ENCODE results near the gene AFTPH.

GRCh38 chr2:62197636-62197988 lies 1.7 kb downstream of the B3GNT2 start:
- PRO-cap, 2 experiments = no peak in any of the 2 experiments
- RAMPAGE, long total RNA, 4 experiments = no peak in any of the 4 experiments

DNA sequence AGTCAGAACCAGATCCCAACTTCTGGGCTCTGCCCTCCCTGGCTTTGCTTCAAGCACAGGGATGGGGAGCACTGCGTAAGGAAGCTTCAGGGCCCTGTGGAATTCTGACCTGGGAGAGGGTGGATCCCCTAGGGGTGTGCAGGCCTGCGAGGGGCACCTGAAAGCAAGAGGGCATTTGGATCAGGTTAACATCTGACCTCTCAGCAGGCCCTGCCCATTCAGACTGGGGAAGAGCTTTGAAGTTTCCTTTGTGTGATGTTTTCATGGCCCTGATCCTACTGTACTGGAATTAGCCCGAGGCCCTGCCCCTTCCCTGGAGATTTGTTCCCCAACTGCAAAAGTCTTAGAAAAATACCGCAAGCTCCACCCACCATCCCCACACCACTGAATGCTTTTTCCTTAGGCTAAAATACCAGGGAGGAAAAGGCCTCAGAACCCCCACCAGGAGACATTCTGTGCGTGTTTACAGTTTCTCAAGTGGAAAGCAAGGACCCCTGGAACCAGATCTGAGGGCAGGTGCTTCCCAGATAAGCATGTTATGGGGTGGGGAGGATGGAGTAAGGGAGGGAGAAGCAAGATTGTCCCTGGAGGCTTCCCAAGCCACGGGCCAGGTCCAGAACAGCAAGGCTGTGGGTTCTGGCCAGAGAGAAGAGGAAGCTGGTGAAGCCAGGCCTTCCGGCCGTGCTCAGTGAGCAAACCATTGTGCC lies 94.5 kb downstream of the TMEM17 start:
- PRO-cap, 2 experiments = peak in 1 of 2 experiments; most common plus-strand start position 407 of the sequence (in 1); most common minus-strand start position 225 of the sequence (in 1)
- RAMPAGE, long total RNA, 4 experiments = no peak in any of the 4 experiments

DNA sequence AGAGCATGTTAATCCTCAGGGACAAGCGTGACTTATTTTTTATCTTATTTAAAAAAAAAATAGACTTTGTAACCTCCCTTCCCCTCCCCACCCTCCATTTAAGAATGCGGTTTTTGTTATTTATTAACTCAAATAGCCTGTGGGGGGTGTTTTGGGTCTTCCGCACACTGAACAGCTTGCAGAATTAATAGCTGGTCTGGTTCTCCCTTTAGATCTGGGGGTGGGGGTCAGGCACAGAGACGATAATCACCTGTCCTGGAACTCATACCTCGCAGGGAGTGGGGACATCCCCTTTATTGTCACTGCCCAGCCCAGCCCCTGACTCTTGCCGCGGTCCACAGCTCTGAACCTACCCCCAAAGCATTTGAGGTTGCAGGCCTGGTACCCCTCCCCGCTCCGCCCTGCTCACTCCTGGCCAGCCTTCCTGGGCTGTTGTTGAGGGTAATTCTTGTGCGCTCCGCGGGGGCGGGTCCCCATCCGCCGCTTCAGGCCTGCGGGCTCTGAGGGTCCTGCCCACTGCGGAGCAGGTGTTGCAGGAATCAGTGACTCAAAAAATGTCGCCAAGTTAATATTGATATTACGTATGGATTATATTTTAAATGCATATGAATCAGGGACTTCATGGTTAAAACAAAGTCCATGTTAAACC lies 64.4 kb upstream of the TMEM17 start:
- PRO-cap, 2 experiments = no peak in any of the 2 experiments
- RAMPAGE, long total RNA, 4 experiments = no peak in any of the 4 experiments

- PRO-cap, 2 experiments = no peak in any of the 2 experiments
- RAMPAGE, long total RNA, 4 experiments = no peak in any of the 4 experiments
Measured at GRCh38 chr2:63614988-63615455, 26.3 kb downstream of the MDH1 start.

DNA sequence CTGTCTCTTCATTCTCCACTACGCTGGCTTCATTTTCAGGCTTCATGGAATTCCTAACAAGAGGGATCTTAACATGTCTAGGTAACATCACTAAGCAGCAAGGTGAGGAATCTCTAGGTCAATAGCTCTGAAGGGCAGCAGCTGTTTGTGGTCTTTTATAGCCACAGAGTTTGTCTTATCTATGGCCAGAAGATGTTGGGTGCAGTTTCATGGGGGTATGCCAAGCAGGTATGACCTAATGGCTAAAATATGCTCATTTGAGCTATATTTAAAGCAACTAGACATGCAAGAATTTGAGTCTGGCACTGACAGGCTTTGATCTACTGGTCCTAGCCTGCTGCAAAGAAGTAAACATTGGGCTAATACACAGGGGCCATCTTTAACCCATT lies 14.0 kb upstream of the UGP2 start:
- PRO-cap, 2 experiments = no peak in any of the 2 experiments
- RAMPAGE, long total RNA, 4 experiments = no peak in any of the 4 experiments

GRCh38 chr2:63840753-63840919 lies 1.1 kb upstream of the UGP2 start:
- PRO-cap, 2 experiments = peak in 2 of 2 experiments; most common minus-strand start chr2:63840822 (in 2)
- RAMPAGE, long total RNA, 4 experiments = no peak in any of the 4 experiments

GRCh38 chr2:63842031-63842853 lies 546 bp downstream of the UGP2 start:
- PRO-cap, 2 experiments = peak in 2 of 2 experiments; most common plus-strand start chr2:63842689 (in 1); most common minus-strand start chr2:63842656 (in 1)
- RAMPAGE, long total RNA, 4 experiments = no peak in any of the 4 experiments

GRCh38 chr2:63842854-63843360 lies 1.2 kb downstream of the UGP2 start:
- PRO-cap, 2 experiments = no peak in any of the 2 experiments
- RAMPAGE, long total RNA, 4 experiments = no peak in any of the 4 experiments

DNA sequence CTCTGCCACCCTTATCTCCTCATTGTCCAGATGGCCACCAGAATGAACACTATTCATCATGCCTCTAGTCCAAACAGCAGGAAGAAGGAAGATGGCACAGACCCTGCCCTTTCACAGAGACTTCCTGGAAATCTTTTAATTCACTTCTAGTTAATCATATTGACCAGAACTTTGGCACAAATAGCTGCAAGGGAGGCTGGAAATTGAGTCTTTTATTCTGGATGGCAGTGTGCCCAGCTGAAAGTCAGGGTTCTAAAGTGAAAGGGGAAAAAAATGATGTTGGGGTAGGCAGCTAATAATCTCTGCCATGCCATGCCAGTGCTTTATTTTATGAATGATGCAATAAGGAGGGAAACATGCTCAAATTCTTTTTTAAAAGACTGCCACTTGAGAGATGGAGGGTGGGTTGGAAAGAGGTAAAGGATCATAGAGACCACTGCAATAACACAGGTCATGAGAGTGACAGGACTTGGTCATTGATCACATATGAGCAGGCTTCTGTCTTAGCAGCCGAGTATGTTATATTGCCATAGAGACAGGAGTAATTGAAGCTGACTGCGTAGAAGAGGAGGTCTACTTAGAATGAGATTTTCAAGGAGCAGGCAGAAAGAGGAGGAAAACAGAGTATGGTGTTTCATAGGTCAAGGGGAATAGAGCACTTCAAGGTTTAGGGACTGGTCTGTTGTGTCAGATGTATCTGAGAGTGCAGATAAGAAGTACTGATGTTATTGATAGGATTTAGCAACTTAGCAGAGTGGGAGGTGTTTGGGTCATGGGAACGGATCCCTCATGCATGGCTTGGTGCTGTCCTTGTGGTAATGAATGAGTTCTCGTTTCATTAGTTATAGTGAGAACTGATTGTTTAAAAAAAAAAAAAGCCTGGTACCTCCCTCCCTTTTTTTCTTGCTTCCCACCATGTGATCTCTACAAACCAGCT lies 32.5 kb downstream of the UGP2 start:
- PRO-cap, 2 experiments = no peak in any of the 2 experiments
- RAMPAGE, long total RNA, 4 experiments = no peak in any of the 4 experiments

GRCh38 chr2:63885567-63886012 lies 43.9 kb downstream of the UGP2 start:
- PRO-cap, 2 experiments = no peak in any of the 2 experiments
- RAMPAGE, long total RNA, 4 experiments = no peak in any of the 4 experiments

DNA sequence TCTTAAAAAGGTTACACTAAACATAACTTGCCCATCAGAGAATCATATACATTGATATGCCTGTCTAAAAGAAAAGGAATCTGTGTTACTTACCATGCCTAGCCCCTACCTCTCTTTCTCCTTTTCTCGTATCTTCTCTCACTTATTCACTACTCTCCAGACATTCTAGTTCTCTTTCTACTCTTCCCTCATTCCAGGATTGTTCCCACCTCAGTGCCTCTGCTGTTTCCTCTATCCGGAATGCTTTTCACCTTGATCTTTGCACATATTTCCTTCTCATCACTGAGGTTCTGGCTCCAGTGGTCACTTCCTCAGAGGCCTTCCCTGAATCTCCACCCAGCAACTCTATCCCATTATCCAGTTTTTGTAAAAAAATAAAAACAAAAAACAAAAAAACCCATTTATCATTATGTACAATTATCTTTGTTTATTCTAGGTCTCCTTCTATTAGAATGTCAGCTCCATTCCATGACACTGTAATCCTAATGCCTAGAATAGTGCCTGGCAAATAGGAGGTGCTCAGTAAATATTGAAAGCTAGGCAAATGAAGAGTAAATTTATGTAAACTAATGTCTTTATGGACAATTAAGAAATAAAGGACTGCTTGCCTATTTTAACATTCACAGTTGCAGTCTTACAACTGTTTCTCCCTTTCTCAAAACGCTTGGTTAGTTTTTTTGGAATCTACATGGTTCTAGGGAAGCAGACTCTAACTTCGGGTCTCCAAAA lies 84.8 kb downstream of the VPS54 start:
- PRO-cap, 2 experiments = no peak in any of the 2 experiments
- RAMPAGE, long total RNA, 4 experiments = no peak in any of the 4 experiments

DNA sequence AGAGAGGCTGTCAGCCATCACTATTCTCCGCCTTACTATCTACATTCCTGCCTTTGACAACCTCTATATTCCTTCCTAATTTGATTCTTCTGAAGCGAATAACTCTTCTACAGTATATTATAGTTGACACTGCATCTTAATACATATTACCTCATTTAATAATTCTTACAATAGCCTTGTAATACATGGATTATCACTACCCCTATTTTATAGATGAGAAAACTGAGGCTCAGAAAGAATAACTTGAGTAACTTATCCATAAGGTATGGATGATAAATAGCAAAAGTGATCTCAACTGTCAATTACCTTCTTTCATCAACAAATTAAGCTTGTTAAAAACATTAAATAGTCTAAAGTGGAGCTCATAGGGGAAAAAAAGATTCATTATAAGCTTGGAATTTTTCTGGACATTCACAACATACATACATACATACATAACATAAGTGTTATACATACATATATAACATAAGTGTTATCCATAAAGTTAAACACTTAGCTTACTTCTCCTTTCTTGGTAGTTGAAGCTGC lies 4.6 kb downstream of the VPS54 start:
- PRO-cap, 2 experiments = no peak in any of the 2 experiments
- RAMPAGE, long total RNA, 4 experiments = no peak in any of the 4 experiments

GRCh38 chr2:64362577-64362991 lies 91.4 kb upstream of the LGALSL start:
- PRO-cap, 2 experiments = no peak in any of the 2 experiments
- RAMPAGE, long total RNA, 4 experiments = no peak in any of the 4 experiments

GRCh38 chr2:64403686-64404790 lies 49.9 kb upstream of the LGALSL start:
- PRO-cap, 2 experiments = peak in 1 of 2 experiments; most common plus-strand start chr2:64404460 (in 1)
- RAMPAGE, long total RNA, 4 experiments = no peak in any of the 4 experiments

DNA sequence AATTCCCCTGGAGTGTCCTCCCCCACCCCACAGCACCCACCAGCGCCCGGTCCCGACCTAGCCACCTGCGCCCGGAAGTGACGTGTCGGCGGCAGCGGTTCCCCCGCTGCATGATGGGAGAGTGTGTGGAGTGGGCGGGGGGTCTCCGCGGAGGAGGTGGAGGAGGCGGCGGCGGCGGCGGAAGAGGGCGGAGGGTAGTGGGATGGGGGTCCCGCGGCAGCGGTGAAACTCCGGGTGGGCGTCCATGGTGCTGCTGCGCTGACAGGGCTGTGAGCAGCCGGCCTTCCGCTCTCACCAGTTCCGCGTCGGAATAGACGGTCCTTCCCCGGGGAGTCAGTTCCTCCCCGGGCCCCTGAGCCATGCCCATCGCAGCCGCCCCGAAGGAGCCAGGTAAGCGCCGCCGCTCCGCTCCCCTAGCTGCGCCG lies at the start of gene AFTPH:
Gene AFTPH, plus strand, starts transcription at position 106 of the 425 bp plus-strand sequence.
- PRO-cap, 2 experiments = peak in 2 of 2 experiments; most common plus-strand start position 126 of the sequence (in 2); most common minus-strand start position 312 of the sequence (in 1)
- RAMPAGE, long total RNA, 4 experiments = start-site peak on the plus strand in 3 of 4 experiments, centred at positions 131 to 158 of the sequence, 24 to 454 reads per replicate

DNA sequence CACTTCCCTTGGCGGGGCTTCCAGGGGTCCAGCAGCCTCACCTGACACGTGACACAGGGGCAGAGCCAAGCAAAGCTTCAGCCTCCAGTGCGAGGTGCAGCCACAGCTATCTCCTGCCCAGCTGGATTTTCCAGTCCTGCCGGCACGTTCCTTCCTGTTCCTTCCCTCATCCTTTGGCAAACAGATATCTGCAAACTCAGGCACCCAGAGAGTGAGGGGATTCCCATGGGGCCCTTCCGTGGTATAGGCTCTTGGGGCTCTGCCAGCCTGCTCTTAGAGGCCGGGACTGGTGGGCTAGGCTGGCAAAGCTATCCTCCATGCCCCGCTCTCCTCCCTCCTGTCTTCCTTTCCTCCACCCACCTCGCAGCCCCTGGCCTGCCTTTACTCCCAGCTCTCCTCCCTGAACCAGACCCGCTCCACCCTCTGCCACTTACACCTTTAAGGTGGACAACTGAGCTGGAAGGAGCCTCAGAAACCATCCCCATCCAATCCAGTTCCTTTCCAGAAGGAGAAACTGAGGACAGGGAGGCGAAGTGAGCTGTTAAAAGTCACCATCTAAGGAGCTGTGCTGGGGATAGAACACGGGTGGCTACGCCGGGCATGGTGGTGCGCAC lies 45.7 kb downstream of the SERTAD2 start:
- PRO-cap, 2 experiments = no peak in any of the 2 experiments
- RAMPAGE, long total RNA, 4 experiments = no peak in any of the 4 experiments

DNA sequence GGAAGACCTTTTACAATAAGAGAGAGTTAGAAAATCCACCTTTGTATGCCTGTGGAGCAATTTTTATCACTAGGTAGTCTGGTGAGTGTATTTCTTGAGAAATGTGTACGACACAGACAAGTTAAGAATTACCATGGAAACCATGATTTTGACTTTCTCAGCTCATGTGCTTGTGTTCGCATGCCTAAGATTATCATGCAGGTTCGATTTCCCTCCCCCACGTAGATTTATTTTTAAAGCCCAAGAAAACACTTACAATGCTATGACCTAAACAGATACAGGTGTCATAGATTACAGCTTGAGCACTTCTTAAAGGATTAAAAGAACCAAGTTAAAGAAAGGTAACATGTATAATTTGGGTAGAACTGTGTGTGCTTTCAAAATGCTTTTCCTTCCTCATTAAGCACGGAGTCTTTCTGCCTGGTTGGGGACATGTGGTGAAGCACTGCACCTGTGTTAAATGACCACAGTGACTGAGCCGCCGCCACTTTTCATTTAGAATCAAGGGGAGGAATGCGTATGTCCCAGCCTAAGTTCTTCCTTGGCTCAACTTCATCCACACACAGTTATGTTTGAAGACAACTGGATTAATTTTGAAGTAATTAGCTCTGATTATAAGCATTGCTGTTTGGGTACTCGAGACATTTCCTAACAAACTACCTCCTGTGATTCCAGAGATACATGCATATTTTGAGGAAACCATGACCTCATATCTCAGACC lies 16.5 kb downstream of the SERTAD2 start:
- PRO-cap, 2 experiments = no peak in any of the 2 experiments
- RAMPAGE, long total RNA, 4 experiments = no peak in any of the 4 experiments

DNA sequence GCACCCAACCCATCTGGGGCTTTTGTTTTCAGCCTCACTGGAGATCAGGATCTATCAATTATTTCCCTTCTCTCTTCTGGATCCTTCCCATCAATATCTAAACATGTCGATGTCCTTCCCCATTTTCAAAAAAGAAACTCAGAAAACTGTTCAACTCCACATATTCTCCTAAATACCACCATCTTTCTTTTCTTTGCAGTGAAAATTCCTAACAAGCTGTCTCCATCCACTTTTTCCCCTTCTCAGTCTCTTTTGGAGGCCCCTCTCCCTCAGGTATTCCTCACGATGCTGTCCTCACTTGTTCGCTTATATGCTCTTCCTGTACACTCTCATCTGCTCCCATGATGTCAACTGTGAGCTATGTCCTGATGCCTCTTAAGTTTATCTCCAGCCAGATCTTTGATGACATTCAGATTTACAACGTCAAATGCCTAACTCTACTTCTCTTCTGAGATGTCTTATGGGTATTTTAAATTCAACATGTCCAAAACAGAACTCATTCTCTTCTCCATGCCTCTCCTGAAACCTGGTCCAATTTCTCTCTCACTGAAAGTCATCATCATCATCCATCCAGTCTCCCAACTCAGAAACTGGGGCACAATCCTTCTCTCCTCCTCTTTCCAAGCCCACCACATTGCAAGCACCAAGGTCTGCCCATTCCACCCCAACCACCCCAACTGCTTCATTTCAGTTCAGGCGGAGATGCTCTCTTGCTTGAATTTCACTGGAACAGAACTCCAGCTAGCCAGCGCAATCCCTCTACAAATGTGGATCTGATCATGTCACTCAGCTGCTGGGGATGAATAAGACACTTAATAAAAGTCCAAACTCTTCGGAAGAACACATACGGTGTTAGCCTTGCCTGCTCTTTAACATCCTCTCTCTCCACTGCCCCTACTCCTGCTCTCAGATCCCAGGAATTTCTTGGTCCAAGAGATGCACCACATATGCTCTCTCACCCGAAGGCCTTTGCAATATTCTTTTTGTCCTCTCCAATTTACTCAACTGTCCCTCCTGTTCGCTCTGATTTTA lies 55.3 kb upstream of the SERTAD2 start:
- PRO-cap, 2 experiments = no peak in any of the 2 experiments
- RAMPAGE, long total RNA, 4 experiments = no peak in any of the 4 experiments

DNA sequence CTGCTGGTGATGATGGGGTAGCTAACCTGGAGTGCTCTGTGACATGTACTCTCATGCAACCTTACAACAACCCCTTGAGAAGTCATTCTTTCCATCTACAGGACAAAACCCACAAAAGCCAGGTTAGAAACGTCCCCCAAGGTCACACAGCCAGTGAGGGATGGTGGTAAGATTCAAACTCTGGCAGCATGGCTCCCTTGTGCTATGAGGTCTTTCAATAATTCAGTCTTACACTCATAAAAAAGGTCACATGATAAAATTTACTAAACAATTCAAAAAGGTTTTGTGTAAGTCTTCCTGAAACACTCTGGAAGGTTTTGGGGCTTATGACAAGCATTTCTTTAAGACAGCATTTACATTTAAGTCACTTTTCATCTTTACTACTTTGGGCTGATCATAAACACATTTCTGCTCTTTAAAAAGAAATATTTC lies 95.0 kb upstream of the SERTAD2 start:
- PRO-cap, 2 experiments = no peak in any of the 2 experiments
- RAMPAGE, long total RNA, 4 experiments = no peak in any of the 4 experiments

GRCh38 chr2:64749710-64750490 lies 96.2 kb upstream of the SERTAD2 start:
- PRO-cap, 2 experiments = peak in 2 of 2 experiments; most common plus-strand start chr2:64750191 (in 1); most common minus-strand start chr2:64750067 (in 1)
- RAMPAGE, long total RNA, 4 experiments = no peak in any of the 4 experiments

Data from upper lobe of left lung (tissue), 5 donors.